Thyroid gland (tissue), 7 donors: ENCODE measurements around a stretch of chr2.

DNA sequence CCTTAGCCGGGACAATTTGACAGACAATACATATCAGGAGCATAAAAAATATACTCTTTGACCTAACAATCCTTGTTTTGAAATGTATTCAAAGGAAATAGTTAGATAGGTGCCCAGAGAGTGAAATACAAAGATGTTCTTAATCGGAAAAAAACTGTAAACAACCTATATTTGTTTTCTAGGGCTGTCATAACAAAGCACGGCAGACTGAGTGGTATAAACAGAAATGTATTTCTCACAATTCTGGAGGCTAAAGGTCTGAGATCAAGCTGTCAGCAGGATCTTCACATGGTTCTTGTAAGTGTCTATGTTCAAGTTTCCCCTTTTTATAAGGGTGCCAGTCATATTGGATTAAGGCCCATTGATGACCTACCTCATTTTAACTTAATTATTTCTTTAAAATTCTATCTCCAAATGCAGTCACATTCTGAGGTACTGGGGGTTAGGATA, 34.6 kb upstream of the FAM117B start:
- PRO-cap, 2 experiments, result no peak in any of the 2 experiments
- RAMPAGE, long total RNA, 5 experiments, result no peak in any of the 5 experiments

- PRO-cap, 2 experiments, result no peak in any of the 2 experiments
- RAMPAGE, long total RNA, 5 experiments, result no peak in any of the 5 experiments
These were observed 380 bp downstream of the WDR12 start for GRCh38 chr2:202911093-202911492.

DNA sequence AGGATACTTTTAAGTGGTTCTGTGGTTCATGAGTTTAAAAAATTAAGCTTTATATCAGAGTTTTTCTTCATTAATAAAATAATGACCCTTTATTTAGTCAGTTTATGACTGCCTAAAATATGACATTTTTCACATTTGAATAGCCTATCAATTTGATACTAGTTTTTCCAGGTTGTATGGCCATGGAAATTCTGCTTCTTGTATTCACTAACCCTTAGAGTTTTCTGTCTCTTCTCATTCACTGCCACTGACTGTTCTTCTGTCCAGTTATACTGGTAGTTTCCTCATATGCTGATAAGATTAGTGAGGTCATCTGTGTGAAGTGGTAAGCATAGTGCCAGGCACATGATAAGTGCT, 91.1 kb downstream of the NBEAL1 start:
- PRO-cap, 2 experiments, result no peak in any of the 2 experiments
- RAMPAGE, long total RNA, 5 experiments, result no peak in any of the 5 experiments

DNA sequence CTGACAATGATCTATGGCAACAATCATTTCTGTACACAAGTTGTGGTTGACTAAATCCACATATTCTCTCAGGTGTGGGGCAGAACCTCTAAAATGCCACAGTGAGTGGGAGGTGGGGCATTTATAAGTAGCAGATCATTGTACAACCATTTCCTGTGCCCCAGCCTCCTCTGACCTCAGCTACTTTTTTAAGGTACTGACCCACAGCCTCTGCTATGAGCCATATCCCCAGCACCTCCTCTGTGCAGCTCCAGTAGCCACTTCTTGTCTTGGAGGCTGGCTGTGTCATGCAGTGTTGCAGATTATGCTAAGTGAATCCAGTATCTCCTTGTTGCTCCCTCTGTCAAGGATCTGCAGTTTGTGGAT, 48.7 kb upstream of the RAPH1 start:
- PRO-cap, 2 experiments, result peak in 1 of 2 experiments; most common plus-strand start position 218 of the sequence (in 1); most common minus-strand start position 95 of the sequence (in 1)
- RAMPAGE, long total RNA, 5 experiments, result no peak in any of the 5 experiments

- PRO-cap, 2 experiments, result peak in 1 of 2 experiments; most common plus-strand start chr2:203656871 (in 1); most common minus-strand start chr2:203656725 (in 1)
- RAMPAGE, long total RNA, 5 experiments, result no peak in any of the 5 experiments
These were observed 49.9 kb upstream of the CD28 start for GRCh38 chr2:203656425-203657126.

DNA sequence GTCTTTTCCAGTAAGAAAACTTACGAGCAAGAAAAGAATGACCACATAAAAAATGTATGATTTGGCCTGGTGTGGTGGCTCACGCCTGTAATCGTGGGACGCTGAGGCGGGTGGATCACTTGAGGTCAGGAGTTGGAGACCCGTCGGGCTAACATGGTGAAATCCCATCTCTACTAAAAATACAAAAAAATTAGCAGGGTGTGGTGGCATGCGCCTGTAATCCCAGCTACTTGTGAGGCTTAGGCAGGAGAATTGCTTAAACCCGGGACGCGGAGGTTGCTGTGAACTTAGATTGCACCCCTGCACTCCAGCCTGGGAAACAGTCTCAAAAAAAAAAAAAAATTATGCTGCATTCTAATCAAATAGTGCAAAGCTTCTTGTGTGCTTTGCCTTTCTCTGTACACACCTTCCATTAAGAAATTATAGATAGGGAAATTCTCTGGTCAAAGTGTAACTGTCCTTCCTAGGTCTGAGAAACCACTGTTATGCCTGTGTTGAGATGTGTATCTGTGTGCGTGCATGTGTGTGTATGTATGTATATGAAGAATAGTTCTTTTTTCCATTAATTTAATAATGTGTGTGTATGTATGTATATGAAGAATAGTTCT, 2.4 kb downstream of the CD28 start:
- PRO-cap, 2 experiments, result no peak in any of the 2 experiments
- RAMPAGE, long total RNA, 5 experiments, result no peak in any of the 5 experiments

DNA sequence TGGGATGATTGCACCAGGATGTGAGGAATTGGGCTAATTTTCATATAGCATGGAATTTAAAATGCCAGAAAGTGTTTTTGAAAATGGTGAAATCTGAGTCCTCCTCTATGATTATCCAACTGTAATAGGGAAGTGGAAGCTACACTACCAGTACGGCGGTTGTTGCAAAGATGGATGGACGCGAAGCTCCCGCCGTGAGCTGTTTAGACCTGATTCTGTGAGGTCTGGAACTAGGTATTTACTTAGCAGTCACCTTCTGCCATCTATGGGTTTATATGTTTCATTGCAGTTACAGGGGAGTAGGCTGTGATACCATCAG, 52.4 kb upstream of the CTLA4 start:
- PRO-cap, 2 experiments, result no peak in any of the 2 experiments
- RAMPAGE, long total RNA, 5 experiments, result no peak in any of the 5 experiments

DNA sequence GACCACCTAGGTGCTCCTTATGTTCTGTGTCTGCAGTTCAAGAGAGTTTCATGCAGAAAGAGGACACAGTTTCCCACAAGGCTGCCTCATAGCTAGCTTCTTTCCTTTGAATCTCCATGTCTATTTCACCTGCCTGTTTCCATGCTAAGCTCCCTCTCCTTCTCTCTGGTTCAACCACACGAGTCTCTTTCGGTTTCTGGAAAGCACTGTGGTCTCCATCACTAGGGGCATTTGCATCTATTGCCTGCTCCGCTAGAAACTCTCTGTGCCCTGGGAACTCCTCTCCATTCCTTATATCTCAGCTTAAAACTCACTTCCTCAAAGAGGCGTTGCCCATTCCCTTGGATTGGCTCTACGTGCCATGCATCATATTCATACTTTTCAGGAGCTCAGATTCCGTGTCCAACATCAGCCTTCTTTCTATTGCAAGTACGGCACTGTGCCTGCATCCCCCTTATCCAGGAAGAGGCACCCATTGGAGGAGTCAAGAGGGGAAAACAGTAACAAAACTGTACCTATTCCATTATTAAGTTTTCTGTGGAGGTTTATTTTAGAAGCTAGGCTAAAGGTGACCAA, 51.4 kb upstream of the CTLA4 start:
- PRO-cap, 2 experiments, result no peak in any of the 2 experiments
- RAMPAGE, long total RNA, 5 experiments, result no peak in any of the 5 experiments

GRCh38 chr2:203933887-203934712, 2.5 kb upstream of the ICOS start:
- PRO-cap, 2 experiments, result no peak in any of the 2 experiments
- RAMPAGE, long total RNA, 5 experiments, result no peak in any of the 5 experiments

DNA sequence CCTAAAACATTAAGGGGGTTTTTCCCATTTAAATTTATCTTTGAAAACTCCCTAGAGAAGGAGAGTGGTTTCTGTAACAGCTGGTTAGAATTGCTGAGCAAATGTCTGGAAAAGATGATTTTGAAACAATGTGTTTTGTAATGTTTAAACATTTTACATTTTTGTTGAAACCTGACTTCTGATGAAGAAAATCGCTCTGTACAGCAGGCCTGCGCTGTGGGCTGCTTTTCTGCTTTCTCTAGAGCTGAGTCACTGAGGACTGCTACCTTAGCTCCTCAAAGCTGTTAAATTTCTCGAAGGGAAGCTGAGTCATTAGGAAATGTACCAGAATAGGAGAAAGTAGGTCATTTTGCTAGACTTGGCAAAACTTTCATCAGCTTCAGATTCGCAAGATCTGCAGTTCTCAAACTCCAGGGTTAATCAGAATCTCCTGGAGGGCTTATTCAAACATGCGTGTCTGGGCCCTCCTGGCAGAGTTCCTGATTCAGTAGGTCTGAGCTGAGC, 297.4 kb downstream of the PARD3B start:
- PRO-cap, 2 experiments, result no peak in any of the 2 experiments
- RAMPAGE, long total RNA, 5 experiments, result no peak in any of the 5 experiments

DNA sequence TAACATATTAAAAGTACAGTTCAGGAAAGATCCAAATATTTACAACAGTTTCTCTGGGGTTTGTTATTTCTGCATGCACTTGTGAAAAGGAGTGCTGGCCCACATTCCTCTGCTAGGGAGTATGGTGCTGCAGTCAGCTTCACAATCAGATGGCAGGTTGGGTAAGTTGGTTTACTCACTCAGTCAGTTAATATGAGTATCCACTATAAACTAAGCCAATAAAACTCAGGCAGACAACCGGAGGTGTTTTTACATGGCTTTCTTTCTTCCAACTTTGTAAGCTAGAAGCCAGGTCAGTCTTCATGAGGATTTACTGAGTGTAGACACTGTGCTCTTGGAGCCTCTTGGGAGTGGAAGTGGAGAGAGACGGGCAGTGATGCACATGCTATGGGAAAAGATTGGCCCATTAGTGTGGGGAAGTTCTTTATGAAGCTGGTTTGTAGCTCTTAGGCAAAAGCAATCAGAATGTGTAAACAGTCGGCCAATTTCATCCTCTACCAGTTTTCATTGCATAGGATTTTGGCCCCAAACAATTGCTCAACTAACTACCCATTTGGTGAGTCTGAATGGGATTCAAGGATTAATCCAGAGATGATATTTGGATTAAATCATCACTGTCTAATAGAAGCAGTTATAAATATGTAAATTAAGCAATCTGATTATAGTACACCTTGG, 545.3 kb downstream of the PARD3B start:
- PRO-cap, 2 experiments, result no peak in any of the 2 experiments
- RAMPAGE, long total RNA, 5 experiments, result no peak in any of the 5 experiments

- PRO-cap, 2 experiments, result no peak in any of the 2 experiments
- RAMPAGE, long total RNA, 5 experiments, result no peak in any of the 5 experiments
These were observed 429.0 kb upstream of the NRP2 start for GRCh38 chr2:205253186-205253781.

DNA sequence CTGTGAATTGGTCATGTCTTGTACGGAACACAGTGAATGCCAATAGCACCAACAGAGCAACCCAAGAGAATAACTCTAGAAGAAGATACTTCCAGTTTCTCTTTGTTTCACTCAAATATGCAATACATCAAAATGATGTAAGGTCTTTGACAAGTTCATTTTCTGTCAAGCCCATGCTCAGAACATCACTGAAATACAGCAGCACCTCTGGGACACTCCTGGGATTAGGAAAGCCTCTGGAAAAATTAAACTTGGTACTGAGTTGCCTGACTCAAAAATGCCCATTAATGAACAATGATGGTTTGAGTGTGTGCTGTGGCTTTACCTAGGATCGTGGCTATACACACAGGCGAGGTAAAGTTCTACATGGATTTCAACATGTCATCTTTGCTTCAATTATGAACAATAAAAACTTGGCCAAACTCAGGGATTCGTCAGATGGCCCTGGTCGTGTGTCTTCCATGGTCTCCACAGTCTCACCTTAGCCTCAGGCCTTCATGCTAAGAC, 114.0 kb upstream of the NRP2 start:
- PRO-cap, 2 experiments, result no peak in any of the 2 experiments
- RAMPAGE, long total RNA, 5 experiments, result no peak in any of the 5 experiments

DNA sequence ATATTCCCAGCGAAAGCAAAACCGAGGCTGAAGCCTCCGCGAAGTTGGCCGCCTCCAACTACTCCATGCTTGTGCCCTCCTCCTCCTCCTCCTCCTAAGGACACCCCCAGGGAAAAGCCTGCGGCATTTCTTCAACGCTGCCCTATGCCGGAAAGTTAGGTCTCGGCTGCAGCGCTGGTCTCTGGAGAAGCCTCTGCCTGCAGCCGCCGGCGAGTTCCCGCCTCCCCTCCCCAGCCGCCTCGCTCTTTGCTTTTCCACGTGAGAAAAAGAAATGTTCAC, 3.8 kb downstream of the NRP2 start:
- PRO-cap, 2 experiments, result peak in 1 of 2 experiments; most common minus-strand start position 183 of the sequence (in 1)
- RAMPAGE, long total RNA, 5 experiments, result no peak in any of the 5 experiments

- PRO-cap, 2 experiments, result peak in 2 of 2 experiments; most common plus-strand start chr2:206083993 (in 2); most common minus-strand start chr2:206083814 (in 1)
- RAMPAGE, long total RNA, 5 experiments, result no peak in any of the 5 experiments
These were observed 2.4 kb downstream of the INO80D start for GRCh38 chr2:206083299-206084209.

DNA sequence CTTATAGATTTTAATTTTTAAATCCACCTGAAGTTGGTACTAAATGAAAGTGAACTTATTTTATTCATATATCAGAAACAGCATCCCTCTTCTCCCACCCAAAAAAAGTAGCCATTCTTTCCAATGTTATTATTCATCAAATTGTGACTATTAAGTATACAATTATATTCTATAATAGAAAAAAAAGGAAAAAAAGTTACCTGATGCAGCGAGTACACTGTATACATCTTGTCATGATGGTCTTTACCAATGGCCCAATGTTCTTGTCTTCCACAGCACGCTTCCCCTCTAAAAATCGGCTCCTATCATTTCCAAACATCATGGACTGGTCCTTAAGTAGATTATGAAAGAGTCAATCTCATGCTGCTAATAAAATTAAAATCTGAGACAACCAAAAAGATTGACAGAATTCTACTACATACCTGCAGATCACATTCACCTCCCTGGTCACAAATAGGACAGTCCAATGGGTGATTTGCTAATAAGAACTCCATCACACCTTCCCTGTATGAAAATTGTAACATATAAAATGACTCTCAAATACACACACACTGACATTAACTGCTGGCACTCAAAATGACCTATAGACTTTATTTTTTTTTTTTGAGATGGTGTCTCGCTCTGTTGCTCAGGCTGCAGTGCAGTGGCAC, 11.8 kb downstream of the NDUFS1 start:
- PRO-cap, 2 experiments, result no peak in any of the 2 experiments
- RAMPAGE, long total RNA, 5 experiments, result no peak in any of the 5 experiments

DNA sequence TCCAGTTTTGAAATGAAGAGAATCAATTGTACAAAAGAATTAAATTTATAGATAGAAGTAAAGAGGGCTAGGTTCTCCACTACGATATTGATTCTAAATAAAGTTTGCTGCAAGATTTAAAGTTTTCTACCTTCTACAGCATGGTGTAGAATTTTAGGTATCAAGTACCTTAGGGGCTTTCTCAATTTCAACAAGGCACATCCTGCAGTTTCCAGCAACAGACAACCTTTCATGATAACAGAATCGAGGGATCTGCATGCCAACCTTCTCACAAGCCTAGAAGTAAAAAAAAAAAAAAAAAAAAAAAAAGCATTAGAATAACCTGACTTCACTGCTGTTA, 9.6 kb downstream of the NDUFS1 start:
- PRO-cap, 2 experiments, result no peak in any of the 2 experiments
- RAMPAGE, long total RNA, 5 experiments, result no peak in any of the 5 experiments

DNA sequence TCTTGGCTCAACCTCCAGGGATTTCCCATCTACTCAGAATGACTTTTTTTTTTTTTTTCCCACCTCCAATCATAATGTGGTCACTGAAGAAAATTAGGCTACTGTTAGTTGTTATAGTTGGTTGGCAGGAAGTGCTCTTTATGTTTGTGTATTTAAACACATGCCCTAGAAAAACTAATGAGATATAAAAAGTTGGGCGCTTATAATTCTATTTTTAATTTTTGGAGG, 16.6 kb downstream of the ADAM23 start:
- PRO-cap, 2 experiments, result no peak in any of the 2 experiments
- RAMPAGE, long total RNA, 5 experiments, result no peak in any of the 5 experiments

GRCh38 chr2:206823009-206823714, 57.8 kb downstream of the FASTKD2 start:
- PRO-cap, 2 experiments, result no peak in any of the 2 experiments
- RAMPAGE, long total RNA, 5 experiments, result no peak in any of the 5 experiments

DNA sequence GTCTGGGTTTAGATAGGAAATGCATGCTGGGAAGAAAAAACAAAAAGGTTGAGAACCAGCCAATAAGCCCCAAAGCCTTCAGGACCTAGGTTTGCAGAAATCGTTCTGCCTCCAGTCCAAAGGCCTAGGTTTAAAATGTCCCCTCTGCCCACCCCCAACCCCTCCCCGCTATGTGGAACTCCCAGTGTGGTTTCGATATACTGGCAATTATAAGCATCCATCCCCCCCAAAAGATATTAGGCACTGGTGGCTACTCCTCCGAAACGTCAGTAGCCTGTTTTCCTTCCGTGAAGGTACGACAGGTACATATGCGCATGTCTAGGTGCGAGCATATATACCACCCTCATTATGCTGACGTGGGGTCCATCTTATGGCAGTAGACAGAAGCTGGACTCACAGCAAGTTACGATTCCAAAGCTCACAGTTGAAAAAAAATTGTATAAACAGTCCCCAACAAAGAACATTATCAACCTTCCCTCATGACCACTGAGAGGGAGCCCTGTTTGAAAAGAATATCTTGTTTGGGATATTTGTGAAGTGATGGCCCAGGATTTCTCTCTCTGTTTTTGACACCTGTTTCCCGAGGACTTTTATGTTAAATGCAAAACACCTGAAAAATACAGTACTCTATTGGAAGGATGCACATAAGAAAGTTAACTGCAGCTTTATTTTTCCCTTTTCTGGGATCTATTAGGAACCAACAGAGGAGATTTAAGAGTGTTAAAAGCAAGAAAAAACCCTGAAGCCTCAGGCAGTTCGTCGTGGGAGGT, 89.7 kb downstream of the KLF7 start:
- PRO-cap, 2 experiments, result no peak in any of the 2 experiments
- RAMPAGE, long total RNA, 5 experiments, result no peak in any of the 5 experiments